ENCODE measurements around the gene HNF4A.

DNA sequence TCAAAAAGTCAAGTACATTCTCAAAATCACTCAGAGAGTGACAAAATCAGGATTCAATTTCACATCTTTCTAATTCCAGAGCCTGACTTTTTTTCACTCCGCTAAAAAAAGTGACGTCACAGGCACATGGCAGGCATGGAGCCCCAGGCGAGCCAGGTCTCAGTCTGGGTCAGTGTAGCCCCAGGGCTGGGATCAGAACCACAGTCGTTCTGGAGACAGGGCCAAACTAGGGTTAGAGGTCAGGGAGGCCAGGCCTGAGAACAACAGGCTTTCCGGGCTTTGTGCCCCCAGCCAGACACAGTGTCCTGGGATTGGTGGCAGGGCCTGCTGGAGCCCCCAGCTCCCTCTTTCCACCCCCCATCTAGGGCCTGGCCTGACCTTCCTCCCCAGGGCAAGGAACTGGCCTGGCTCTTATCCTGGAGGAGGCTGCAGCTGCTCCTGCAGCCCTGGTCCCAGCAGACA lies 26.2 kb upstream of the EMILIN3 start:
- PRO-cap, result no peak

GRCh38 chr20:41643490-41644034 lies 25.4 kb upstream of the CHD6 start:
- PRO-cap, result no peak

- PRO-cap, result no peak
Measured at GRCh38 chr20:41715431-41716013, 97.3 kb upstream of the CHD6 start.

- PRO-cap, result unidirectional peak, plus-strand start at chr20:42113537
Measured at GRCh38 chr20:42113349-42113776, 495.2 kb upstream of the CHD6 start.

DNA sequence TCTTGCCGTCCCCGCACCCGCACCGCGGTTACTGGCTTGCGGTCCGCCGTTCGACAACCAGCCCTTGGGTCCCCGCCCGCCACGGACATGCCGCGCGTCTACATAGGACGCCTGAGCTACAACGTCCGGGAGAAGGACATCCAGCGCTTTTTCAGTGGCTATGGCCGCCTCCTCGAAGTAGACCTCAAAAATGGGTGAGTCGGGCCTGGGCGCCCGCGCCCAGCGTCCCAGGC lies 167 bp downstream of the SRSF6 start:
- PRO-cap, result no peak

DNA sequence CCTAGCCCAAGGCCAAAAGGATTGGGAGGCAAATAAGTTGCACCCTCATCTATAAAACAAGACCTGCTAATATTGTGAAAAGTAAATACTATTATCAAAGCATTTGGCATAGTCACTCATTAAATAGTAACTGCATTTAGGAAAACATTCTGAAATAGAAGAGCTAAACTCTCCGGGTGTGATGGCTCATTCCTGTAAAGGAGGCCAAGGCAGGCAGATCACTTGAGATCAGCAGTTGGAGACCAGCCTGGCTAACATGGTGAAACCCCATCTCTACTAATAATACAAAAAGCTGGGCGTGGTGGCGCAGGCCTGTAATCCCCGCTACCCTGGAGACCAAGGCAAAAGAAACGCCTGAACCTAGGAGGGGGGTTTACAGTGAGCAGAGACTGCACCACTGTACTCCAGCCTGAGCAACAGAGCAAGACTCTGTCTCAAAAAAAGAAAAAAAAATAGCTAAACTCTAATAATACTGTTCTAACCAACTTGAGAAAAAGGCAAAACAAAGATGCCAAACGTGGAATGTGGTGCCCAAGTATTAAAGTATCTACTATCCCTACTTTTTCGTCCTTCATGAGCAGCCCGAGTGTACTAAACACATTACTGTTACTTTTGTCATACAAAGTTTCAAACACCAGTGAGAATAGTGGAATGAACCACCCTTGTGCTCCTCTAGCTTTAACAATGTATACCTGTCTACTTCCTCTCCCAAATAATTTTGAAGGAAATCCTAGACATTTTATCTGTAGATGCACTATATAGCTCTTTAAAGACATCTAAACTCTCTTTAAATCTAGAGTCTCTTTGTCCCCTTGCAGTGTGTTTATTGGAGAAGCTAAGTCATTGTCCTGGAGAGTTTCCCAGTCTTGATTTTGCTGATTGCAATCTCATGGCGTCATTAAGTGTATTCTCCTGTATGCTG lies 8.5 kb downstream of the SRSF6 start:
- PRO-cap, result no peak

DNA sequence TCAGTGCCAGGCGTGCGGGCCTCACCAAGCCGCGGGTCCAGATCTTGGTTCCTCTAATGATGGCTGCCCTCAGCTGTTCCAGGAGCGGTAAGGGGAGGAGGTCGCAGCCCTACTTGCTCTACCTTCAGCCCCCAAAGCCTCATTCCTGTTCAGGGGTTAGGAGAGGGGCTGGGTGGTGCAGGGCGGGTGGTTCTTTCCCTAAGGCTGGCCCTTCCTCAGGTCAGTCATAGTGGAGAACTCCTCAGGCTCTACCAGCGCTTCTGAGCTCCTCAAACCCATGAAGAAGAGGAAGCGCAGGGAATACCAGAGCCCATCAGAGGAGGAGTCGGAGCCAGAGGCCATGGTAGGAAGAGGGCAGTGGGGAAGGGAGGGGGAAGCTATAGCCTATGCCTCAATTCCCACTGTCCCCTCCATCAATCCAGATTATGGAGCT lies 7.6 kb downstream of the L3MBTL1 start:
- PRO-cap, result unidirectional peak, plus-strand start at position 323 of the sequence

DNA sequence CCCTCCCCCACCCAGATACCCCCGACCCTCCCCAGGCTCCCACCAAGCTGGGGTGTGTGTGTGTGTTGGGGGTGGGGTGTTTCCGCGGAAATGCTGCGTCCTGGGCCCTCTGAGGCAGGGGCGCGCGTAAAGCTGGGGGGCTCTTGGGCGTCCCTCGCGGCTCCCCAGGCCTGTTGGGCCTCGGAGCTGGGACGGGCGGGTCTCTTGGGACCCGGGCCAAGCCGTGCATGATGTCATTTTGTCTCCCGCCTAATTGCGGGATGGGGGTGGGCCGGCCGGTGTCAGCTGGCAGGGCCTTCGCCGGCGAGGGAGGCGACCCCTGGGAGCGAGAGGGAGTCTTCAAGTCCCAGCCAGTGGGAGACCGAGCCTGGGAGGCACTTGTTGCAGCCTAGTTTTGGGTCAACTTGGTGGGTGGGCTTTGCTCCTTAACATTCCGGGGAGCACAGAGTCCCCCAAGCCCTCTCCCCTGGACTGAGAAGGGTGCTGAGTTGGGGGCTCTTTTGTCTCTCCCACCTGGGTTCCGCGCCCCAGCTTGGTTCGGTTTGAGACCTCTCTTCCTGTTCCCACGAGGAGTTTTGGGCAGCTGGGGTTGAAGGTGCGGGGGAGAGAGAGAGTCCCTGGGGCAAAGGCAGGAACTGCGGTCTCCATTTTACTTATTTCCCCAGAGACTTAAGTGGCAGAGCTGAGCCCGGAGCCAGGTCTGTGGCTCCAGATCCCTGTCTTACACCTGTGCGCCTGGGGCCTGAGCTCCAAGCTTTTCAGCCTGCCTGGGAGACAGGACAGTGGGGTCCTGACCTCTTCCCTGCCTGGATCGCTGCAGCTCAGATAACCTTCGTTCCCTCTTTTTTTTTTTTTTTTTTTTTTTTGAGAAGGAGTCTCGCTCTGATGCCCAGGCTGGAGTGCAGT lies 692 bp downstream of the MYBL2 start:
- PRO-cap, result no peak

- PRO-cap, result no peak
Measured at GRCh38 chr20:43814671-43815036, 87.9 kb upstream of the GTSF1L start.

- PRO-cap, result no peak
Measured at GRCh38 chr20:44089824-44090318, 97.1 kb downstream of the JPH2 start.

GRCh38 chr20:44143946-44144413 lies 43.0 kb downstream of the JPH2 start:
- PRO-cap, result unidirectional peak, plus-strand start at chr20:44144226; unidirectional peak, plus-strand start at chr20:44144249

- PRO-cap, result no peak
Measured at GRCh38 chr20:44181280-44182174, 5.5 kb downstream of the JPH2 start.

GRCh38 chr20:44219165-44219748 lies 8.7 kb upstream of the OSER1 start:
- PRO-cap, result no peak

GRCh38 chr20:44354669-44355887 lies at the start of gene HNF4A:
TSS of gene HNF4A (plus strand) at chr20:44355699.
- PRO-cap, result bidirectional peak, plus-strand start at chr20:44354921, minus-strand start at chr20:44354920; bidirectional peak, plus-strand start at chr20:44355051, minus-strand start at chr20:44354978; bidirectional peak, plus-strand start at chr20:44355399, minus-strand start at chr20:44355235; bidirectional peak, plus-strand start at chr20:44355719, minus-strand start at chr20:44355622

GRCh38 chr20:44395453-44396166 lies 40.1 kb downstream of the HNF4A start:
- PRO-cap, result no peak

DNA sequence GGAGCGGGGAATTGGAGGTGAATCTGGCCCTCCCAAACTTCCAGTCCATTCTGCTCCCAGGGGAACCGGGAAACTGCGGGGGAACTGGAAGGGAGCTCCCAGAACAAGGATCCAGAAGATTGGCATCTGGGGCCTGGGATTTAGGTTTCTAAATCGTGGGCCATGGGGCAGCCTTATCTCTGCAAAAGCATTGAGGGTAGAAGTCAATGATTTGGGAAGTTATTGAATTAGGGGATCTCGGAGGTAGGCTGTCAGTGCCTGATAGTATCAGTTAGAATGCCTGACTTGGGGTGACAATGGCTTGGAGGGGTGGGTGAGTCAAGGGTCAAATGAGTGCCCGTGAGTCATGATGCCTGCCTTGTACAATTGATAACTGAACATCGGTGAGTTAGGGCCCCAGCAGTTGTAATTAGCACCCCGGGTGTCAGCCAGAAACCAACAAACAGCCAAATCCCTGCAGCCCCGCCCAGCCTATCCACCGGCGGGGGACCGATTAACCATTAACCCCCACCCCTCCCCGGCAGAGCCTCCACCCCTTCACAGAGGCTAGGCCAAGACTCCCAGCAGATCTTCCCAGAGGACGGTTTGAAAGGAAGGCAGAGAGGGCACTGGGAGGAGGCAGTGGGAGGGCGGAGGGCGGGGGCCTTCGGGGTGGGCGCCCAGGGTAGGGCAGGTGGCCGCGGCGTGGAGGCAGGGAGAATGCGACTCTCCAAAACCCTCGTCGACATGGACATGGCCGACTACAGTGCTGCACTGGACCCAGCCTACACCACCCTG lies 45.4 kb downstream of the HNF4A start:
- PRO-cap, result bidirectional peak, plus-strand start at position 576 of the sequence, minus-strand start at position 444 of the sequence

DNA sequence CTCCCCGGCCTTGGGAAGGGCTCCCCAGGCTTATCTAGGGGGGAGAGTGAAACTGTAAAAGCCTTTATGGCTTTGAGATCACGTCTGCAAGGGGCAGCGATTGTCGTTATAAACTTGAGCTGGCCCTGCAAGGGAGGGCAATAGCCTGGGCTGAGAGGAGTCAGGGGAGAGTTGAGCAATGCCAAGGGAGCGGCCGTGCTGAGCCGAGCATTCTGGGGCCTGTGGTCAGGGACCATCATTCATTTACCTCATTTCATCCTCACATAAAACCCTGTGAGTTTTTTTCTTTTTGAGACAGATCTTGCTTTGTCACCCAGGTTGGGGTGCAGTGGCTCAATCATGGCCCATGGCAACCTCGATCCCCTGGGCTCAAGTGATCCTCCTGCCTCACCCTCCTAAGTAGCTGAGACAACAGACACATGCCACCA lies 32.9 kb upstream of the TTPAL start:
- PRO-cap, result bidirectional peak, plus-strand start at position 184 of the sequence, minus-strand start outside the sequence

DNA sequence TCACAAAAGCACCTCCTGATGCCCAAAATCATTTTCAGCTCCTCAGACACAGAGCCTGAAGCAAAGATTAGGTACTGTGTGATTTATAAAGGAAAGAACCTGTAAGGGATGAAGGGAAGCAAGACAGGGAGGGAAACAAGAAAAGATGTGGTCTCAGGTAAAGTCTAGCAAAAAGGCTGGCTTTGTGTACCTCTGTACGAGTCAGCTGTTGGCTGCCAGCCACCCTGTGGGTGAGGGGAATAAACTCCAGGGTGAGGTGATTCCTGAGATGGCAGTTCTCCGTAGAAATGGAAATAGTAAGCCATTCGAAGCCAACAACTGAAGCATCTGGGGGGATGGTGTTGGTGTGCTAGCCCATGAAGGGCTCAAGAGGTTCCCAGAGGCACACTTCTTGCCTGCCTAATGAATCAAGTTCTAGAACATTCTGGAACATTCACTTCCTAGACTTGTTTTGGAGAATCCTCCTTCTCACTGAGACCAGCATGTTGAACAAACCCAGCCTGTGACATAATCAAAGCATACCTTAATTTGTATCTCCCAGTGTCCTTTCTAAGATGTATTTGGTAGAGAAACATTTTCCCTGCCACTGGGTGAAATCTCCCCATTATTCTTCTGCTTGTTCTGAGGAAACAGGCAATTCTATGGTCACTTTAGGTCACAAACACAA lies 10.6 kb upstream of the TTPAL start:
- PRO-cap, result no peak

DNA sequence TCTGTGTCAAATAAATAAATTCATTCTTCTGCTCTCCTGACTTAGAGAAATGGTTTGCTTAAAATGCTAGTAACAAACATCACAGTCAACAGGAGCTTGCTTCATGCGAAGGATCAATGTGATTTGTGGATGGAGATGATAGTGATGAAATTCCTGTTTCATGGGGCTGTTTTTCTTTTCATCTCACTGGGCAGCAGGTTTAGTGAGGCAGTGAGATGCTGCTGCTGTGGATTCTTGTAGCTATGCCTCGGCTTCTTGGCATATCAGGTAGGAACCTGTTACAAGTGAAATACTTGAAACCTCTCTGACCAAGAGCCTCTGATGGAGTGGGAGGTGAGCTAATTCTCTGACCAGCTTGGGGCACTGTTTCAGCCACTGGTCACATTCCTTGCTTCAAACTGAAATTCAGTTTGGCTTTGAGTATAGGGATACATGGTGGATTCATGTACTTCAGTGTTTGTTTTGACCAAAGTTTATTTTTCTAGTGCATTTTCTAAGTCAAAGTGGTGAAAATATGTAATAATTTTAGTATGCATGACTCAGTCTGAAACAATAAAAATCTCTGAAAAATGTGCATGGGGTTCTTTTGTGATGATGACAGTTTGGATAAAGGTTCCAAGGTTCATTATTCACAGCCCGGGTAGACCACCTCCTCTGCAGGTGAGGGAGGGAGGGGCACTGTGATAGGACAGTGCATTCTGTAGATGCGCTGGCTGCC lies 18.5 kb downstream of the TTPAL start:
- PRO-cap, result no peak

GRCh38 chr20:44531544-44532743 lies 10.1 kb upstream of the SERINC3 start:
- PRO-cap, result bidirectional peak, plus-strand start at chr20:44531842, minus-strand start at chr20:44531777; unidirectional peak, minus-strand start at chr20:44532138

Measured in rectum (tissue), 1 donor.